Sciatic nerve (tissue), 1 donor: ENCODE measurements around a stretch of chr17.

DNA sequence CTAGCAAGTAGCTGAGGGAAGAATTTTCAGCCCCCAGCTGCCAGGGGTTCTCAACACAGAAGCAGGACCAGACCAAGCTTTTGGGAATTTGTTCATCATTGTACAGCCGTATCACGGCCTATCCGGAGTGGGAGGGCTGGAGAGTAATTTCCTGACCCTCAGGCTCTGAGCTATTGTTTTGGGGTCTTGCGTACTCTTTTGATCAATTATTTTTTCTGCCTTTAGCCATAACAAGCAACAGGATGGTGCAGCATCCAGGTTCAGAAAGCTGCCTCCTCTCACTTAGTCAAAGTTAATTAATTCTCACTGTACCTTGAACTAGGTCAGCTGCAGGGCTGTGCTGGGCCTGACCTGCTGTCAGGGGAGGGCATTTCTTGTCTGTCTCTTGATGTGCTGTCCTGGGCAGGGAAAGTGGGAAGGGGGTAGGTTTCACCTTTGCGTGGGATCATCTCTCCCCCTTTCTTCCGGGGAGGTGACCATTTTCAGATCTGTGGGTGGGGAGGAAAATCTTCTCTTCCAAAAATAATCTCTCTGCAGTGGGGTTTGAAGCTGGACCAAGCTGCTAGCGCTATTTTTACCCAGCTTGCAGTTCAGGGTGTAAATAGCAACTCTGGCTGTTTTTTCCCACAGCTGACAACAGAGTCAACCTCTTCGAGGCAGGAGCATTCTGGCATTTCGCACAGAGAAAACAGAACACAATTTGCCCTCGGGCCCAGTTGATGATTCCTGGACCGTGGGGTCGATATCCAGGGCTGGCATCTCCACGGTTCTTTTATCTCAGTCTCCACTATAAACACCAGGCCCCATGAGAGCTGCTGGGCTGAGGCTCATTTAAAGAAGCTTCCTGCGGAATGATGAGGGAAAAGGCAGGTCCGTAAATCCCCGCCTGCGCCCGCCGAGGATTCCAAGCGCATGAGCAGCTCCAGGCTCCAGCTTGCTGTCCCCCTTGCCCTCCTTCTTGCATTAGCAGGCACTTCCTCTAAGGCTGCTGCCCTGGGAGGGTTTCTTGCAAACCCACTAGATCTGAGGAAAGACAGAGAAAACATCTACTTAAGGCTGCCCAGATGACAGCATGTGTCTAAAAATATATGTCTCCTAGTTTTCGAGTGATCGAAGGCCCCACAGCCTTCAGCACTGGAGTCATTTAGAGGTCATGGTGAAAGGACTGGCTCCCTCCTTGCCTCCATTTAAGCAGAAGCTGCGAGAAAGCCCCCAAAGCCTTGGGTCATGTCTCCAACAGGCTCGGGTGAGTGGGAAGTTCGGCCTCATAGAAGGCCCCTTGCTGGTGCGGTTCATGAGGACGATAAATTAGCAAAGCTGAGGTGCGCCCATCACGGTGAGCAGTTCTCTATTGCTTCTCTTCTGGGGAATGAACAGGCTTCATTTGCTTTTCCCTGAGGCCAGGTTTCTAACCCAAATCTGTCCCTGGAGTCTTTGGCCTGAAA is 93.9 kb downstream of the YPEL2 start:
- PRO-cap = no peak

DNA sequence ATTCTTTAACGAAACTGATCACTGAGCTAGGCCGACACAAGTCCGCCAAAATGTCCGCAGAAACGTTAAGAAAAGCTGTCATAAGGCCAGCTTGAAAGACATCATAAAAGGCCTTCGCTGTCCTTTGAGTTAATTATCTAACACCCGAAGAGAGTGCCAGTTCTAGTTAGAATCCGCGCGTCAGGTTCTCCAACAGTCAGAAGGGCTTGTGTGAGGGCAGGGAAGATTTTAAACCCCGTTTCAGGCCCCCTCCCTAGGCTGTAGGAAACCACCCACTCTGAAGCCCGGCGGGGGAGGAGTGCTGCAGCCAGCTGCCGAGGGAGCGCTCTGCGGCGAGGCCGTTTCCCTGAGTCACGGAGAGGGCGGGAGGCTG is 700 bp upstream of the CLTC start:
- PRO-cap = bidirectional peak, plus-strand start at position 310 of the sequence, minus-strand start outside the sequence

- PRO-cap = no peak
Measured at GRCh38 chr17:59647954-59648605, 28.4 kb downstream of the CLTC start.

- PRO-cap = unidirectional peak, plus-strand start at chr17:59697116
Measured at GRCh38 chr17:59696997-59697471, 10.2 kb downstream of the PTRH2 start.

DNA sequence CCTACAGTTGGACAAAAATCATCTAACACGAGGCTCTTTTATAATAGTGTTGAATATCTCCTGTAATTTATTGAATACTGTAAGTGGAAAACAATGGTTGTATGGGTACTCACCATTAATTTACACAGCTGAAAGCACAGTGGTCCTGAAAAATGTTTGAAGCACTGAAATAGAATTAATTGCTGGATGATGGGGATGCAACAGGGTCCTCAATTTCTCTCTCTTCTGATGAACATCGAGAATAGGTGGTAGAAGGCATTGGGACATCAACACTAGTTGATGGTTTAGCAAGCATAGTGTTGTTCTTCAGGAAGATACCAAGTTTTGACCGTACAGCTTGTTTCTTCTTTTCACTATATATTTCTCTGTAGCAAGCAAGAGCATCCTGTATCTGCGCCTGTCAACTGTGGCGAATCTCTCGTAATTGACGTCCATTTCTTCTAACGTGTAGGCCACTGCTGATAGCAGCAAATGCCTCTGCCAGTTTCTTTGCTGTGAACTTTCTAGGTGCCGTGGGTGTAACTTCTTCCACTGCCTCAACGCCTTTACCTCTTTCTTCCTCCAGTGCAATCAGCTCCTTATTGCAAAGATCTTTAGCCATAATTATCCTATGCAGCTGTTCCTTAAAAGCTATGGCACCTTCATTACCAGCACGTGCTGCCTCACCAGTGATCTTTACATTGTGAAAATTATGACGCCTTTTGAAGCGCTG is 8.3 kb downstream of the PTRH2 start:
- PRO-cap = no peak

DNA sequence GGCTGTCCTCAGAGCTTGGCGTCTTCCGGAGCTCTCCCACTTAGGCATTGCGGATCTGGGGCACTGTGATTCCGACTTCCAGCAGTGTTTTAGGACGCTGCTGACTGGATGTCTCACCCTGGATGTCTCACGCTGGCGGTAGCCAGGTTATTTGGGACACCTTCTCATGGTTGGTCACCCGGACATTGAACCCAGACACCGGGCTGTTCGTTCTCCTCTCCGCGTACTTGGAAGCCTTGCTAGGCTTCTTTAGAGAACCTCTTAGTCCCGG is 270 bp downstream of the VMP1 start:
- PRO-cap = no peak

- PRO-cap = no peak
Measured at GRCh38 chr17:59753472-59753989, 46.1 kb downstream of the VMP1 start.

- PRO-cap = no peak
Measured at GRCh38 chr17:59754460-59754912, 47.0 kb downstream of the VMP1 start.

DNA sequence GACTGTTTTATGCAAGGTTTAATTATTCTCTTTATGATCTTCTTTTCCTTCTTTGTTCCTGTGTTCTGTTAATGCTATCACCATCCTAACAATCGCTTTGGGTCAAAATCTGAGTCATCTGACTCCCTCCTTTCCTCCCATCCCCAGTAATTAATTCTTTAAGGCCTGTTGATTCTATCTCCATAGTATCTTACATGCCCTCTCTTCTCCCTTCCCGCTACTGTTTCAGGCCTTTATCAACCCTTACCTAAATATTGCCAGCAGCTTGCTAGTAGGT is 76.0 kb downstream of the VMP1 start:
- PRO-cap = no peak

DNA sequence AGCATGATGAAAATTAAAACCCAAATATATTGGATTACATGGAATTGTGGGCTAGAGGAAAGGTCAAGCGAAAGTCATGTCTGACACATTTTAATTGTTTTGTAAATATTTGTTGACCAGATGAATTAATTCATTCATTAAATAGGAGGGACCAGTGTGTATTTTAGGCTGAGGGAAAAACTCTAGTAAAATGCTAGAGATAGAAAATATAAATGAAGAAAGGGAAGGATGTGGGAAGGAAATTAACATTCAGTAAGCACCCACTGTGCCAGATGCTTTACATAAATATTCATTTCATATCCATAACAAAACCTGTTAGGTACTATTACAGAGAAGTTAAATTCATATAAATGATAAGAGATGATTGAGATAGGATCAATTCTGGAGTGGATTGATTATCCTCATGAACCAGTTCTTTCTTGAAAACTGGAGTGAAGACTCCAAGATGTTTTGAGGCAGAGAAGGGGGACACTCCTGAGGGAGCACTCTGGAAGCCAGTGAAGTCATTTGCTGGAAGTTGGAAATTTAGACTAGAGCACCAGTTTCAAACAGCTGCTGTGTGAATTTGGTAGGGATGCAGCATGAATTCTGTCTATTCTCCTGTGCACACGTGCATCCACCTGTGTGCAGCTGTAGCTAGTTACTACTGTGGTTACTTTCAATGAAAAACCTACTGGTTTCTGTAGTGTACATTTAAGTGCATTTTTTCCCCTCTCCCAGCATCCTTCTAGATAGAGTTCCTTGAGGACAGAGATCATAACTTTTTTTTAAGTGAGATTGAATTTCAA is 66.2 kb downstream of the TUBD1 start:
- PRO-cap = no peak

DNA sequence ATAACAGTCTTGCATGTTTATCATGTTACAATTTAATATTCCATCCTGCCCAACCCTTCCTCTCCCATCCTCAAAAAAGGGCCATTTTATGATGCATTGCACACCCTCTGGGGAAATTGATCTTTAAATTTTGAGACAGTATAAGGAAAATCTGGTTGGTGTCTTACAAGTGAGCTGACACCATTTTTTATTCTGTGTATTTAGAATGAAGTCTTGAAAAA is 52.5 kb downstream of the TUBD1 start:
- PRO-cap = no peak

GRCh38 chr17:60094568-60095254 is 16.0 kb upstream of the HEATR6 start:
- PRO-cap = no peak

GRCh38 chr17:60134579-60135451 is 15.0 kb upstream of the CA4 start:
- PRO-cap = bidirectional peak, plus-strand start at chr17:60135029, minus-strand start at chr17:60134928

- PRO-cap = unidirectional peak, minus-strand start at chr17:60141635
Measured at GRCh38 chr17:60140747-60142034, 8.6 kb upstream of the CA4 start.

DNA sequence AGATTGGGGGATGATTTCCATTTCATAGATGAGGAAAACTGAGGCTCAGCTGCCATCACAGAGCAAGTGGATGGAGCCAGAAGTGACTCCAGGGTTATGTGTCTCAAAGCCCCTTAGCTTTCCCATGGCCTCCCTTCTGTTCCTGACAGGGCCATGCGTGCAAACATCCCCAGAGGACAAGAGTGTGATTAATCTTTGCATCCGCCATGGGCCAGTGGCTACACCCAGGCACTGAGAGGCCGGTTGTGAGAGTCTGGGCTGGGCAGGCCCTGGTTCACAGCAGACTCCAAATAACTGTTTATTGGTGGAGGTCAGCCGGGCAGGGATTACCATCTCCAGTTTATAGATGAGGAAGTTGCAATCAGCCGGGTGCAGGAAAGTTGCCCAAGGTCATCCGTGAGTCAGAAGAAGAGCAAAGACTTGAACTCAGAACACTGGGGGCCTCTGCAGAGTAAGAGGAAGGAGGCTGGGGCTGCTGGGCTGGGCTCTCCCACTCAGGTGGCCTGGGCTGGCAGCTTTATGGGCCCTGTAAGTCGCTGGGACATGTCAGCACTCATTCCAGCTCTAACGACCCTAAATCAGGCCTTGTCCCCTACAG is 2.3 kb upstream of the CA4 start:
- PRO-cap = no peak

DNA sequence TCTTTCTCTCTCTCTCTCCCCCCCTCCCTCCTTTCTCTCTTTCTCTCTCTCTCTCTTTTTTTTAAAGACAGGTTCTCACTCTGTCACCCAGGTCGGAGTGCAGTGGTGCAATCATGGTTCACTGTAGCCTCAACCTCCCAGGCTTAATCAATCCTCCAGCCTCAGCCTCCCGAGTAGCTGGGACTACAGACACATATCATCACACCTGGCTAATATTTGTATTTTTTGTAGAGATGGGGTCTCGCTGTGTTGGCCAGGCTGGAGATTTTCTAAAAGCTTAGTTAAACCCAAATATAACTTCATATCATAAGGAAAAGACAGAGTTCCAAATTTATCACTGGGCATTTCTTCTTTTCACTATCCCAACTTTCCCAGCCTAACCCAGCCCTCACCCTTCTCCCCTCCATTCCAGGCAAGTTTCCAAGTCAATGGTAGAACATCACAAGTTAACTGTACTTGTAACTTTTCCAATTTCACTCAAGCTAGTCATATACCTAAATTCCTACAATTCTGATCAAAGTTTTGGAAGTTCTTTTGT is 61.4 kb downstream of the USP32 start:
- PRO-cap = no peak

- PRO-cap = unidirectional peak, minus-strand start at chr17:60391798
Measured at GRCh38 chr17:60391558-60391851, 428 bp downstream of the USP32 start.

- PRO-cap = no peak
Measured at GRCh38 chr17:60525273-60525588, 811 bp downstream of the APPBP2 start.

DNA sequence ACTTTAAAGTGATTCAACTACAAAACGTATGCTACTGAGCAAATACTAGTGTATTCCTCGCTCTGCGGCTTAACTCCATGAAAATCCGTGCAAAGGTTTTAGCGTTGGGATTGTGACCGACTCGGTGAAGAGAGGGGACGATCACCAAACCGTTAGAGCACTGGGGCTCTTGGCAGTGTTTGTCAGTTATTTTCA is 842 bp upstream of the PPM1D start:
- PRO-cap = no peak

- PRO-cap = no peak
Measured at GRCh38 chr17:61233237-61233636, 166.4 kb upstream of the TBX2 start.